Fibroblast of the aortic adventitia (primary cell): ENCODE measurements around the genes PRR3 and PSORS1C1.

DNA sequence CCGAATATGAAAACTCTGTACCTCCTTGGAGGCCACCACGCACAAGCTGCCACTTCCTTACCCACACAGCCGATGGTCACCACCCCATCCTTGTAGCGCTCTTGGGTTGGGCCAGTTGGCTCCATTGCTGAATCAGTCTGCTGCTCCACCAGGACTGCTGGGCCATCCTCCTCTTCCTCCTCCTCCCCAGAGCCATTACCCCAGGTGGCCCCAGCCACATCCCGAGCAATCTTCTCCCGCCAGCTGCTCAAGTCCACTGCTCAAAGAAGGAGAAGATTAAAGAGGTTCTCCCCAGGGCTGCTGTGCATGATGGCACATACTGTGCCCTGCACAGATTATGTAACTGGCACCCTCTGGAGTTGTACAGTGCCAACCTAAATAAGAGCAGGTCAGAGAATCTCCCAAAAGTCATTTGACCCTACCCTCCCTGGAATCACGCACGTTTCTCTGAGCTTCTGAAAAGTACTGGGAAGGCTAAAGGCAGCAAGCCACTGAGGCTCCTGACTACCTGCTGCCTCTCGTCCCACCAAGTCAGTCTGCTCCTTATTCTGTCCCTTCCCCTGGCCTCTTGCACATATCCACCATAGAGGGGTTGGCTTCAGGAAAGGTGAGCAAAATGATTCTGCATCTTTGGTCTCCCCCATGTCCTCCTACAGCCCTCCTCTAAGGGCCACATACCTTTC, 3.7 kb downstream of the GNL1 start:
- CAGE, long polyA plus RNA = no peak

GRCh38 chr6:30555364-30555530, 1.0 kb downstream of the GNL1 start:
- CAGE, long polyA plus RNA = no peak

DNA sequence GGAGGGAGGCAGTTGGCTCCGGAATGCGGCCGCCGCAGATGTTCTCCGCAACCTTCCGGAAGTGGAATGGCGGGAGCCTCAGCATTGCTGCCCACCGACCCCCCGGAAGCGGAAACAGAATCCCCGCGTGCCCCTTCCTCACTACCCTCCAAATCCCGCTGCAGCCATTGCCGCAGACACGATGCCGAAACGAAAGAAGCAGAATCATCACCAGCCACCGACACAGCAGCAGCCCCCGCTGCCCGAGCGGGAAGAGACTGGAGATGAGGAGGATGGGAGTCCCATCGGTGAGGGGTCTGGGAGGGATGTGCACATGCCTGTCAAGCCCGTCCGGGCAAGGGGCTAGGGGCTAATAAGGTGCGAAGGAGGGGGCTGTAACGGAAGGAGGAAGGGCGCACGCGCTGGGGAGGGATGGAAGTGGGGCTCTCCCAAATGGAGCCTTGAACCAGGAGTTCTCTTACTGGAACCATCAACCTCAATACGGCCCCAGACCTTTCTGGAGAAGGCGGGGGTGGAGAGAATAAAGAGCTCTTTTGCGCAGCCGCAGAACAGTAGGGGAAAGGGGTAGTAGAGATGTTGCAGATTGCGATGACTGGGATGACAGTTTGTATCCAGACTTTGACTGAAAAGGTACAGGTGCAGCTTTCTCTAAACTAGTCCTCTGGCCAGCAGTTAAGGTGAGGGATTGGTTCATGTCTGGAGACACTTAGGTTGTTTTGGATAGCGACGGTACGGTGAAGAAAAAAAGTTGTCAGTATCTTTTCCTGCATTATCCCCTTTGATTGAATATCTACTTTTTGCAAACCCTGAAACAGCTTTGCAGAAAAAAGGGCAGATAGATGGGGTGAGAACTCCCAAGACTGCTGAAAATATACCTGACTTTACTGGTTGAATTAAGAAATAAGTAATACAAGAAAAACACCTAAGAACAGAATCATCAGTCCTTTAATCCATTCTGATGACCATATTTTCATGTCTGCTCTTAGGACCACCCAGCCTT, at the start of gene PRR3:
Gene PRR3, plus strand, starts transcription at position 132 of the 1,000 bp plus-strand sequence.
- CAGE, long polyA plus RNA = no peak

- CAGE, long polyA plus RNA = no peak
Measured at GRCh38 chr6:30590844-30591400, 19.7 kb downstream of the ABCF1 start.

- CAGE, long polyA plus RNA = no peak
Measured at GRCh38 chr6:30611327-30611971, 5.6 kb downstream of the PPP1R10 start.

- CAGE, long polyA plus RNA = no peak
Measured at GRCh38 chr6:30703239-30704297, 12.8 kb upstream of the NRM start.

DNA sequence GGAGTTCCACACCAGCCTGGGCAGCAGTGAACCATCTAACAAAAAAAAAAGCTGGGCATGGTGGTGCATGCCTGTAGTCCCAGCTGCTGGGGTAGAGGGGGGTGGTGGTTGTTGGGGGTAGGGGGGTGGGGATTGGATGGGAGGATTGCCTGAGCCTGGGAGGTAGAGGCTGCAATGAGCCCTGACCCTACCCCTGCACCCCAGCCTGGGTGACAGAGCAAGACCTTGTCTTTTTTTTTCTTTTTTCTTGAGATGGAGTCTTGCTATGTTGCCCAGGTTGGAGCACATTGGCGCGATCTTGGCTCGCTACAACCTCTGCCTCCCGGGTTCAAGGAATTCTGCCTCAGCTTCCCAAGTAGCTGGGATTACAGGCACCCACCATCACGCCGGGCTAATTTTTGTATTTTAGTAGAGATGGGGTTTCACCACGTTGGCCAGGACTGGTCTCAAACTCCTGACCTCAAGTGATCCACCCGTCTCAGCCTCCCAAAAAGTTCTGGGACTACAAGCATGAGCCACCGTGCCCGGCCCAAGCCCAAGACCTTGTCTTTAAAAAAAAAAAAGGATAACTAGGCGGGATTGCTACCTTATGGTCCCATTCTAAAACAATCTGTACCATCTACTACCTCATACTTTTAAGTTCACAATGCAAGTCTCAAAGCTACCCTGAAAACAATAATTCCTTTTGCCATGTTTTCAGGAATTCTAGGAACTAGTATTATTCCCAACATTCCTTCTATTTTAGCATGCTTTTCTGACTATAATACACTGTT, 6.4 kb downstream of the TUBB start:
- CAGE, long polyA plus RNA = no peak

GRCh38 chr6:30741006-30741399, 1.5 kb downstream of the FLOT1 start:
- CAGE, long polyA plus RNA = no peak

DNA sequence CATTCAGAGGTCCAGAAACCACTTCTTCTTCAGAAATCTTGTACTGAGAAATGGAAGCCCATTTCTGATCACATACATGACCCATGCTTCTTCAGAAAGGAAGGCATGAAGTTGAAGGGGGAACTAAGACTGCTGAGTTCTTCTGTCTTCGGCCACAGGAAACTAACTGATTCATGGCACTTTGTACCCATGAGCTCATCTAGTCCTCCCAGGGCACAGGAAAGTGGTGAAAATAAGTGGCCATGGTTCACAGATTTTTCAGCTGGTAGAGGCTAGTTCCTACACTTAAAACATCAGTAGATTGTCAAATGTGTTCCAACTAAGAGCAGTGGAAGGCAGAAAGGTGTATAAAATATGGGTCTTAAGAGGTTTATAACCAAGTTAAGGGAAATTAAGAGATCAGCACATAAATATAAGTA, 14.7 kb upstream of the IER3 start:
- CAGE, long polyA plus RNA = no peak

GRCh38 chr6:30830505-30830857, 53.8 kb upstream of the DDR1 start:
- CAGE, long polyA plus RNA = no peak

DNA sequence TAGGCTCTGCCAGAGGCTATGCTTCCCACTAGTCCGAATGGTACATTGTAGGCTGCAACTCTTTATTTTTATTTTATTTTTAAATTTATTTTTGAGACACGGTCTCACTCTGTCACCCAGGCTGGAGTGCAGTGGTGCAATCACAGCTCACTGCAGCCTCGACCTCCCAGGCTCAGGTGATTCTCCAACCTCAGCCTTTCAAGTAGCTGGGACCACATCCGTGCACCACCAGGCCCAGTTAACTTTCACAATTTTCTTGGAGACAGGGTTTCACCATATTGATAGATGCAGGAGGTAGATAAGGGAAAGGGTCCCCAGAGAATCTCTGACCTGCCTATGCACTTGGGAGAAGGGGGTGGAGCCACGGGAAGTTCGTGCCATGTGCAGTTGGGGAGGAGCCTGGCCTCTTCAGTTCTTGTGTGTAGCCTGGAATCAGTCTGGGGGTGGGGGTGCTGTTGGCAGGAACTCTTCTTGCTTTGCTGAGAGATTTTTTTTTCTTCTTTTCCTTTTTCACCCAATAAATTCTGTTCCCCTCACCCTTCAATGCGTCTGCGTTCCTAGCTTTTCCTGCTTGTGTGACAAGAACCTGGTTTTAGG, 41.2 kb upstream of the DDR1 start:
- CAGE, long polyA plus RNA = no peak

DNA sequence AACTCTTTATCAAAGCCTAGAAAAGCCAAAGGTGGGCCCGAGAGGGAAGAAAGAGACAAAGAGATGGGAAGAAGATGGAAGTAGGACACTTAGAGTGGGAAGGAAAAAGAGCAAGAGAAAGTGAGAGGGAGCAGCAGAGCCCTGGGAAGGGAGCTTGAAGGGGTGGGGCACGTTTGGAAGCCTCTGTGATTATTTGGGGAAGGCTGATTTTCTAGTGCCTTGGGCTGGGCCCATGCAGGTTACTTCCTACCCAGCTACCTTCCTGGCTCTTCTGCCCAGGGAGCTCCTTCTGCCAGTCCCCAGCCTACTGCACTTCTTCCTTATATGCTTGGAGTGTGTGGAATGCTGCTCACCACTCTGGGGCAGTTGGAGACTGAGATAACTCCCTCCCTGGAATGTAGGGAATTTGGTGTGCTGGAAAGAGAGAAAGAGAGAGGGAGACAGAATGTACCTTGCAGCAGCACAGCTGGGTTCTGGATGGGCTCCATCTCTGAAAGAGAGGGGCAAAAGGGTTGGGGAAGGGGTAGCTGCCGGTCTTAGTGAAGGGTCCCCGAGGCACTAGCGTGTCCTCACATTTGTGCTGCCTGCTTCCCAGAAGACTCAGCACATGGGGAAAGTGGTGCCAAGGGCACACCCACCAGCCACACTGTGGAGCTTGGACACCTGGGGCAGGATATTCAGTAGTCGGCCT, 40.3 kb upstream of the DDR1 start:
- CAGE, long polyA plus RNA = no peak

DNA sequence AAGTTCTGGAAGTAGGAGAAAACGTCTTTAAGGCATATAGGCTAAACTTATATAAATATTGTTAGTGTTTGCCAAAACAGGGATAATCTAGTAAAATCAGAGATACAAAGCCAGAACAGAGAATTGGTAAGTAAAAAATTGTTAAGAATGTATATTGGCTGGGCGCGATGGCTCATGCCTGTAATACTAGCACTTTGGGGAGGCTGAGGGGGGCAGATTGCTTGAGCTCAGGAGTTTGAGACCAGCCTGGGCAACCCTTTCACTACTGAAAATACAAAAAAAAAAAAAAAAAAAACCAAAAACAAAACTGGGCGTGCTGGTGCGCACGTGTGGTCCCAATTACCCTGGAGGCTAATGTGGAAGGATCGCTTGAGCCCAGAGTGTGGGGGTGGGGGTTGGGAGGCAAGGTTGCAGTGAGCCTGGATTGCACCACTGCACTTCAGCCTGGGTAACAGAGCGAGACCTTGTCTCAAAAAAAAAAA, 37.1 kb upstream of the DDR1 start:
- CAGE, long polyA plus RNA = no peak

GRCh38 chr6:30875286-30875907, 8.9 kb upstream of the DDR1 start:
- CAGE, long polyA plus RNA = no peak

DNA sequence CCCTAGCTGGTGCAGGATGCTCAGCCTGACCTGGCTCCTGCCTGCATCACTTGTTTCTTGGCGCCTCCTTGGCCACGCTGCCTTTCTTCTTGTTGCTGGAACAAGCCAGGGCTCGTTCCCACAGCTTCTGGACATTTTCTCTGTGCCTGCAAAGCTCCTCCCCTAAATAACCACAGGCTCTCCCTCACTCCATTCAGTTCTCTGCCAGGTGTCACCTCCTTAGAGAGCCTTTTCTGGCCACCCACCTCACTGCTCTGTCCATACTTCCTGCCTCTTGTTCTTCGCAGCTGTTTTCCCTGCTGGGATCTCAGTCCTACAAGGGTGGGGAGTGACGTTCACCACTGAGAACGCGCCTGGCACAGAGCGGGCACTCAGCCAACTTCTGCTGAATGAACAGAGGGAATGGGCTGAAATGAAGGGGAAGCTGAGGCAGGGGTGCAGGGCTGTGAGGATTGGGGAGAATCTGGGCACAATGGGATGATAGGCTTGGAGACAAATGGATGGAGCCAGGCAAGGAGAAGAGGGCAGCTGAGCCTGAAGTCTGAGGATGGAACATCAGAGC, 6.0 kb downstream of the DDR1 start:
- CAGE, long polyA plus RNA = no peak

- CAGE, long polyA plus RNA = no peak
Measured at GRCh38 chr6:31083583-31083855, 28.9 kb downstream of the C6orf15 start.

DNA sequence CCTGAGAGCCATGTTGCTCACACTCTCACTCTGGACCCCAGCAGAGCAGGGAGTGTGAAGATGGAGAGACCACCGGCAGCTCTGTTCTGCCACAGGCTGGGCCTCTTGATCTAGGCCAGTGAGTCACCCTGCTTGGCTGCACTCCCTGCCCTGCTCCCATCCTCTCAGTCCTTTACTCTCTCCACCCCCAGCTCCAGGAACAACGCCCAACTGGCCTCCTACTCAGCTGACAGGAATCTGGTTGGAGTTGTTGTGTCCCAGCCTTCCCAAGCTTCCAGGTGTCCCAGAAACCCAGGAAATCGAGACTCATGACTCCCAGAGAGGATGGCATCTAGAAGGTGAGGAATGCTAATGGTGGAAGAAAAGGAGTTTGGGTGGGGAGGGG, at the start of gene PSORS1C1:
Gene PSORS1C1, plus strand, starts transcription at position 247 of the 385 bp plus-strand sequence.
- CAGE, long polyA plus RNA = no peak

- CAGE, long polyA plus RNA = no peak
Measured at GRCh38 chr6:31117383-31118241, 2.6 kb downstream of the CDSN start.

GRCh38 chr6:31183819-31184455, 13.5 kb upstream of the POU5F1 start:
- CAGE, long polyA plus RNA = no peak

DNA sequence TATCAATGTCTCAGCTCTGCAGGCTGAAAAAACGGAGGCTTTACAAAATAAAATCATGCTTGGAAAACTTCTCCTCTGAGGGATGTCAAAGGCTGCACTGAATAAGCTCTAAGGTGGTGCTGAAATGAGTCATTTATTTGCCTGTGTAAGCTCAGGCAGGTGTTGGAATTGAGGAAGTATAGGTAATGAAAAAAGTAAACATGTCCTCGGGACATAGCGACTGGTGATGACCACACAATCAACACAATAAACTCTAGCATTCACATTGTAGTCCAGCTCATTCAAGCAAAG, 32.7 kb upstream of the POU5F1 start:
- CAGE, long polyA plus RNA = no peak